ENCODE data around the genes BRD2 and SLC39A7.

DNA sequence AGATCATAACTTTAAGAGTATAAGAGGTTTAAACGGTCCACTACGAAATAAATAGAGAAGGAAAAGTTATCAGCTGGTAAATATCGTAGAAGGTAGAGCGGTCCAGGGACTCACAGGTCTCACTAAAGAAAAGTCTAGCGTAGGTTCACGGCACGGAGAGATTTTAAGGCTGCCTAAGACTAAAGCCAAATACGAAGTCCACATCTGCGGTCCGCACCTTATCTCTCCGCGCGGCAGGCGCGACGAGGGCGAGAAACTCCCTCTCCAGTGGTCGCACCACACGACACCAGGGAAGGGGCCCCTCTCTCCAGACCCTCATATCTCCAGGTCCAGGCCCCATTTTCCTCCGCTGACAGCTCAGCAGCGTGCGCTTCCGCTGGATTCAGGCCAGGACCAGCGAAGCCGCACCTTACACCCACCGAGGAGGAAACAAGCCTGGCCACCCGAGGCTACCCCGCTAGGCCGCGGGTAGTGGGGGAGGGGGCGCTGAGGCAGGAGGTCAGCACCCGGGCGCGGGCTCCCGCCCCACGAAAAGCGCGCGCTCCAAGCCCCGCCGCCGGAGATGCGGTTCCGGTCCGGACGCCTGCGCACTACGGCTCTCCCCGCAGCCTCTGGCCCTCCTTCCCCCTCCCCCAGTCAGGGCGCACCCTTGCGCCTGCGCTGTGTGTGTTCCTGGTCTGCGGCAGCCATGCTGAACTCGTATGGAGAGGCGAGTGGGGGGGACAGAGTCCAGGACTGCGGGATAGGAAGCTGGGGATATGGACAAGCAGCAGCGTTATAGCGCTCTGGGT lies at the start of gene BRD2:
Gene BRD2, plus strand, starts transcription at position 667 of the 791 bp plus-strand sequence.
- PRO-cap = bidirectional peak, plus-strand start at position 639 of the sequence, minus-strand start at position 564 of the sequence
- RAMPAGE, long total RNA, 4 experiments = start-site peak on the minus strand in 2 of 4 experiments, centred at positions 558 to 581 of the sequence, 9 to 39 reads per replicate

DNA sequence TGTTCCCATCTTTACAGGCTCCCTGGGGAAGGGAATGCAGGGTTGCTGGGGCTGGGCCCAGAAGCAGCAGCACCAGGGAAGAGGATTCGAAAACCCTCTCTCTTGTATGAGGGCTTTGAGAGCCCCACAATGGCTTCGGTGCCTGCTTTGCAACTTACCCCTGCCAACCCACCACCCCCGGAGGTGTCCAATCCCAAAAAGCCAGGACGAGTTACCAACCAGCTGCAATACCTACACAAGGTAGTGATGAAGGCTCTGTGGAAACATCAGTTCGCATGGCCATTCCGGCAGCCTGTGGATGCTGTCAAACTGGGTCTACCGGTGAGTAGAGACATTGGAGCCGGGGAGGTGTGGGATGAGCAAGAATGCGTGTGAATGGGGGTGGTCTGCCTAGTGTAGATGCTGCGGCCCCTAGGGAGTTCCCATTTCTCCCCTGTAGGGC lies 6.1 kb downstream of the BRD2 start:
- PRO-cap = no peak
- RAMPAGE, long total RNA, 4 experiments = no peak in any of the 4 experiments

GRCh38 chr6:32977613-32978418 lies 9.4 kb downstream of the BRD2 start:
- PRO-cap = no peak
- RAMPAGE, long total RNA, 4 experiments = start-site peak on the plus strand in 1 of 4 experiments, at chr6:32978173-32978178 at its widest, 28 reads per replicate

DNA sequence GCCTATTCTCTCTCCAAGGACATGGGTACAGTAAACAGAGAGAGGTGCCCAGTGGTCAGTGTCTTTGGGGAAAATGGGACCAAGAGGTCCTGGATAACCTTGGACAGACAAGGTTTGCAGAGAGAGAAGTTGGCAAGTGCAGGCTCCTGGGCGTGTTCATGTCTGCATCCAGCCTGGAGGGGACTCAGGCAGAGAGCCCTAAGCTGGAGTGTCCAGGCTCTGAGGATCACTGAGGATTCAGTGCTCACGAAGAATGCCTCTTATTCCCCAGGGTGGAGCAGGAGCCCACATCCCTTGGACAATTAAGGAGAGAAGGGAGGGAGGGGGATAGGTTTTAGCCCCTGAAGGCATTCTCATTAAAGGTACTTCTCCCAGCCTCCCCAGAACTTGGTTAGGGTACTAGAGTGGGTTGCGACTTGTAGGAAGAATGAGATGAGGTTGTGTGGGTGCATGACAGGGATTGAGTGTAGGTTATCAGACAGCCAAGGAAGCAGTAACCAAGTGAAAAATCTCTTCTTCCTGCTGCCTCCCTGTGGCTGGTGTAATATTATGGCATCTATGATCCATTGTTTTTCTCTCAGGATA lies 623 bp downstream of the HLA-DPB1 start:
- PRO-cap = no peak
- RAMPAGE, long total RNA, 4 experiments = no peak in any of the 4 experiments

DNA sequence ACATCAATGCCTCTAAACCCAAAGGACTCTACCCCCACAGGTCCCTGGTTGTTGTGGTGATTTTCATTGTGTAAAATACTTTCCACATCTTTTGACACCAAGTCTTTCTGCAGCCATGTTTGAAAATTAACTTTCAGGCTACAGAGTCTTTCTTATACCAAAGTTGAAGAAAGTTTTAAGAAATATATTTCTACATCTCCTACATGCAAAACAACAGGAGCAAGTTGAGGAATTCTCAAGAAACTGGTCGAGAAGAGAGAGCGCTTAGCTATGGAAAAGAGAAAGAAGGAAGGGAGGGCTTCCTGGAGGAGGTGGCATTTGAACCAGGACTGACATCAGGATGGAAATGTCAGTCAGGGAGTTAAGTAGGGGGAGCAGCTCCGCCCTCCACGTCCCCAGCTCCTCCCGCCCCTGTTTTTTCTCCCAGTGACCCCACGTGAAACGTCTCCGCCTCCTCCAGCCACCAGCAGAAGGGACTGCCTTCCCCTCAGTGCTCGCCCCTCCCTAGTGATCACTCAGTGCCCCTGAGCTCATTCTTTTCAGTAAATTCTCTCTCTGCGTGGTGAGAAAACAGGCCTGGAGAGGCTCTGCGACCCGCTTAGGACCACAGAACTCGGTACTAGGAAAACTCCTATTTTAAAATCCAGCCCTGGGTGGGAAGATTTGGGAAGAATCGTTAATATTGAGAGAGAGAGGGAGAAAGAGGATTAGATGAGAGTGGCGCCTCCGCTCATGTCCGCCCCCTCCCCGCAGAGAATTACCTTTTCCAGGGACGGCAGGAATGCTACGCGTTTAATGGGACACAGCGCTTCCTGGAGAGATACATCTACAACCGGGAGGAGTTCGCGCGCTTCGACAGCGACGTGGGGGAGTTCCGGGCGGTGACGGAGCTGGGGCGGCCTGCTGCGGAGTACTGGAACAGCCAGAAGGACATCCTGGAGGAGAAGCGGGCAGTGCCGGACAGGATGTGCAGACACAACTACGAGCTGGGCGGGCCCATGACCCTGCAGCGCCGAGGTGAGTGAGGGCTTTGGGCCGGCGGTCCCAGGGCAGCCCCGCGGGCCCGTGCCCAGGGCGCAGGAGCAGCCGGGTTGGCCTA lies 4.5 kb downstream of the HLA-DPB1 start:
- PRO-cap = bidirectional peak, plus-strand start at position 507 of the sequence, minus-strand start at position 334 of the sequence; bidirectional peak, plus-strand start at position 953 of the sequence, minus-strand start at position 915 of the sequence
- RAMPAGE, long total RNA, 4 experiments = start-site peak on the plus strand in 2 of 4 experiments, centred at positions 845 to 909 of the sequence, 14 to 27 reads per replicate; start-site peak on the minus strand in 1 of 4 experiments, centred at position 810 of the sequence, 36 reads per replicate

DNA sequence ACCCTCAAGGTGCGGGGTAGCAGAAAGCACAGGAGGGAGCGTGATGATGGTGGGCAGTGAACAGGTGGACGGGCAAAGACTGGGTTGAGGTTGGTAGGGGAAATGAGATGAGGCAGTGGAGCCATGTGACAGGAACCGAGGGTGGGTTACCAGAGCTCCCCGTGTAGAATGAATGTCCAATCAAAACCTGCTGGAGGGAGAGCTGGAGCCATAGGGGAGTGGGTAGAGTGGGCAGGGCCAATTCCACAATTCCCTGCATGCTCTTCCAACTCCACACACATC lies 38.0 kb downstream of the HLA-DPB1 start:
- PRO-cap = no peak
- RAMPAGE, long total RNA, 4 experiments = no peak in any of the 4 experiments

DNA sequence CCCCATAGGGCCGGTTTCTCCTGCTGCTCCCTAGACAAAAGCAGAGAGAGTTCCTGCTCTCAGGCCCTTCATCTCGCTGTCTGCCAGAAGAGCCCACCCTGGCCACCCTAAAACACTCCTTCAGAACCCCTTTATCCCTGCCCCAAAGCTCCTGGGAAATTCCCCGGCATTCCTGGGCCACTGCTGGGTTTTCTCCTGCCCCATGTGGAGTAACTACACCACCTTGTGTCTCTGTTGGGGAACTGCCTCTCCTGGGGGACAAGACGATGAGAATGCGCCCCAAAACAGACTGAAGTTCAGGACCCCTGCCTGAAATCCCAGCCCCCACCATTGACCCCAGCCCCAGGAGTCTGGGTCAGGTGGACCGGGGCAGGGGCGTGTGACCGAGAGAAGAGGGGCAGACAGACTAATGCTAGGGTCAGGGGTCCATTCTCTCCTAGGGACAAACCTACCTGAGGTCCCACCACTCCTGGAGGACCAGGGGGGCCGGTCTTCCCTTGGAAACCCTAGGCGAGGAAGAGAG lies 19.6 kb downstream of the COL11A2 start:
- PRO-cap = no peak
- RAMPAGE, long total RNA, 4 experiments = no peak in any of the 4 experiments

GRCh38 chr6:33200580-33201100 lies at the start of gene SLC39A7:
SLC39A7 (plus strand) TSS chr6:33200867.
- PRO-cap = bidirectional peak, plus-strand start at chr6:33200869, minus-strand start at chr6:33200708
- RAMPAGE, long total RNA, 4 experiments = start-site peak on the plus strand in 4 of 4 experiments, at chr6:33200869-33200932 at its widest, 223 to 1,214 reads per replicate; start-site peak on the minus strand in 1 of 4 experiments, at chr6:33200803-33200874 at its widest, 7 reads per replicate

DNA sequence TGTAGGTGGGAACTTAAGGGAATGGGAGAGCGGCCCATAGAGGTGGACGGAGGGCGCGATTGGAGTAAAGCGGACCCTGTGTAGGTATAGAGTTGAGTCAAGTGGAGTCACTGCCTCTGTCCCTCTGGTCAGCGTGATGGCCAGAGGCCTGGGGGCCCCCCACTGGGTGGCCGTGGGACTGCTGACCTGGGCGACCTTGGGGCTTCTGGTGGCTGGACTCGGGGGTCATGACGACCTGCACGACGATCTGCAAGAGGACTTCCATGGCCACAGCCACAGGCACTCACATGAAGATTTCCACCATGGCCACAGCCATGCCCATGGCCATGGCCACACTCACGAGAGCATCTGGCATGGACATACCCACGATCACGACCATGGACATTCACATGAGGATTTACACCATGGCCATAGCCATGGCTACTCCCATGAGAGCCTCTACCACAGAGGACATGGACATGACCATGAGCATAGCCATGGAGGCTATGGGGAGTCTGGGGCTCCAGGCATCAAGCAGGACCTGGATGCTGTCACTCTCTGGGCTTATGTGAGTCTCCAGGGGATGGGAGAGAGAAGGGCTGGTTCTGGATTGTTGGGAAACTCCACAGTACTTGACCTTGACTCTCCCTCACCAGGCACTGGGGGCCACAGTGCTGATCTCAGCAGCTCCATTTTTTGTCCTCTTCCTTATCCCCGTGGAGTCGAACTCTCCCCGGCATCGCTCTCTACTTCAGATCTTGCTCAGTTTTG lies 618 bp downstream of the SLC39A7 start:
- PRO-cap = no peak
- RAMPAGE, long total RNA, 4 experiments = no peak in any of the 4 experiments

GRCh38 chr6:33203690-33204624 lies 498 bp upstream of the HSD17B8 start:
- PRO-cap = no peak
- RAMPAGE, long total RNA, 4 experiments = no peak in any of the 4 experiments

DNA sequence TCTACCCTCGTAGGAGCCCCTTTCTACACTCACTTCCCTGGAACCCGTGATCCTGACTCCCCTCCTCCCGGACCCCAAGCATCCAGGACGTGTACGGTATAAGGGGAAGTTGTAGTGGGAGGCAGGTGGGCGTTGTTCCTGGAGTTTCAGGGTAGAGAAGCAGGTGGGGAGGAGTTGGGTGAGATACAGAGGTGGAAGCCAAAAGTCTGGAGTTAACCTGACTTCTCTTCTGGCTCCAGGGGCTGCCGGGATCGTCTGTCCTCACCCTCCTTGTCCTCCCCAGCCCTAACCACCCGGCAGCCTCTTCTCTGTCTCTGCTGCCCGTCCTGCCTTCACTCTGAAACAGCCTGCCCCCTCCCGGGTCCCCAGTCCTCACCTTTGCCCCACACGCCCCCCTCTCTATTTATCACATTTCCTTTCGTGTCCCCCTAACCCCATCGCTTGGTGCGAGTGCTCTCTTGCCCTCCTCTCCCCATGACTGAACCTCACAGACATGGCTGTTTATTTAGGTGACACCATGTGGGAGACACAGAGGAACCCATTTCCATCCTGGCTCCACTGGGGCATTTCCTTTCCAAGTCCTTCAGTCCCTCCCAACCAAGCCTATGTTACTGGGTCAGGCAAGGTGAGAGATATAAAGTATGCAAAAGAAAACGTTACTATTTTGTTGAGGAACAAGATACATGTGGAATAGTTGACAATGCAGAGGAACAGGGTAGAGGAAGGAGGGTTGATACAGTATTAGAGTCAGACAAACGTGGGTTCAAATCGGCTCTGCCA lies 5.7 kb downstream of the RING1 start:
- PRO-cap = no peak
- RAMPAGE, long total RNA, 4 experiments = no peak in any of the 4 experiments

GRCh38 chr6:33280363-33281240 lies 3.7 kb downstream of the B3GALT4 start:
- PRO-cap = no peak
- RAMPAGE, long total RNA, 4 experiments = no peak in any of the 4 experiments

- PRO-cap = bidirectional peak, plus-strand start at chr6:33298169, minus-strand start at chr6:33297977
- RAMPAGE, long total RNA, 4 experiments = start-site peak on the minus strand in 1 of 4 experiments, at chr6:33297954-33298005 at its widest, 89 reads per replicate
These were observed 1.0 kb downstream of the RGL2 start for GRCh38 chr6:33297825-33298040.

DNA sequence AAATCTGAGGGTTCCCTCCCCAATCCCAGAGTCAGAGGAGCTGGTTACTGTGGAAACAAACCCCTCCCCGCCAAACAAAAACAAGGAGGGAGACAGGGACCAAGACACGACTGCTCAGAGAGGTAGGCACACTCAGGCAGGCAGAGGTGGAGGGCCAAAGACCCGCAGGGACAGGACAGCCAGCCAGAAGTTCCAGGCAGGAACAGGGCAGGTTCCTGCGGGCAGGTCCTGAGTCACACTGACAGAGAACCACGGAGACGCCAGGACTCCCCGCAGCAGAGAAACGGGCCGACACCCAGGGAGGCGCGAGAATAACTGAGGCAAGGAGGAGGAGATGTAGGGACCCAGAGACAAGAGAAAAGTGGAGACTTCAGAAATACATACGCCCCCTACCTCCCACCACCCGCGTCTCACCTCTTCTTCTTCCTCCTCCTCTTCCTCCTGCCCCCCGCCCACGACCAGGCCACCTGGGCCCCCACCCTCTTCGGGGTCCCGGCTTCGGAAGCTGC lies 647 bp downstream of the RGL2 start:
- PRO-cap = bidirectional peak, plus-strand start at position 129 of the sequence, minus-strand start outside the sequence; bidirectional peak, plus-strand start at position 244 of the sequence, minus-strand start at position 240 of the sequence
- RAMPAGE, long total RNA, 4 experiments = start-site peak on the plus strand in 2 of 4 experiments, centred at positions 119 to 172 of the sequence, 13 to 21 reads per replicate

DNA sequence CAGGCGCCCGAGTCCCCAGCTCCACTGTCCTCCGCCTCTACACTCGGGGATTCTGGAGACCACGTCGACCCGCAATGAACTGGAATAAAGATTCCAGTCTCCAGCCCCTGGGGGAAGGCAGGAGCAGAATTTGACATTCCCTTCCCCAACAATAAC lies 258 bp upstream of the RGL2 start:
- PRO-cap = no peak
- RAMPAGE, long total RNA, 4 experiments = no peak in any of the 4 experiments

DNA sequence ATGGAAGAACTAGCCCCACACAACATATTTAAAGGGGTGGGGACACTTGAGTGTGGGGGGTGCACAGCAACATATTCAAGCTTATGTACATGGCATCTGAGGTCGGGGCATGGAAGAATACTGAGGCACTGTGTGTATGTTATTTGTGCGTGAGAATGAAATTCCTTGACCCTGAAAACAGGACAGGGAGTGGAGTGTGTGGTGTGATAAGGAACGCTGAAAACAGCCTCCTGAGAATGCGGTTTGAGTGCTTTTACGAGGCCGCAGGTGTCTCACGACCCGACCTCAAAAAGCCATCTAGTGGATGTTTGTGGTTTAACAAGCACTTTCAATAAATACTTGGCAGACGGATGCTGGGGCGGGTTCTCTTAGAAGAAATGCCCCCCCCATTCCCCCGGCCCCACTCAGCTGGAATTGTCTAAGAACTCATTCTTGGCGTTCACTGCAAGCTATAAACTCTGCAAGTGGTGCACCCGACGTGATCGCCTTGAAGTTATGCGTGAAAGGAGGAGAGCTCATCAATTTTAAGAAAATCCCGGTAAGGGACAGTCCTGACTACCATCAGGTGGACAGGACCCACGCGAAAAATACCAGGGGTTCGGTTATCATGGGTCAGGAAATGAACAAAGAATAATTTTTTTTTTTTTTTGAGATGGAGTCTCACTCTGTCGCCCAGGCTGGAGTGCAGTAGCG lies 16.2 kb upstream of the SMIM40 start:
- PRO-cap = no peak
- RAMPAGE, long total RNA, 4 experiments = no peak in any of the 4 experiments

GRCh38 chr6:33412129-33412980 lies 1.5 kb downstream of the PHF1 start:
- PRO-cap = no peak
- RAMPAGE, long total RNA, 4 experiments = no peak in any of the 4 experiments

- PRO-cap = no peak
- RAMPAGE, long total RNA, 4 experiments = no peak in any of the 4 experiments
These were observed 1.2 kb downstream of the CUTA start for GRCh38 chr6:33416870-33417021.

- PRO-cap = unidirectional peak, plus-strand start at chr6:33418662
- RAMPAGE, long total RNA, 4 experiments = no peak in any of the 4 experiments
These were observed 565 bp upstream of the CUTA start for GRCh38 chr6:33418567-33418776.

DNA sequence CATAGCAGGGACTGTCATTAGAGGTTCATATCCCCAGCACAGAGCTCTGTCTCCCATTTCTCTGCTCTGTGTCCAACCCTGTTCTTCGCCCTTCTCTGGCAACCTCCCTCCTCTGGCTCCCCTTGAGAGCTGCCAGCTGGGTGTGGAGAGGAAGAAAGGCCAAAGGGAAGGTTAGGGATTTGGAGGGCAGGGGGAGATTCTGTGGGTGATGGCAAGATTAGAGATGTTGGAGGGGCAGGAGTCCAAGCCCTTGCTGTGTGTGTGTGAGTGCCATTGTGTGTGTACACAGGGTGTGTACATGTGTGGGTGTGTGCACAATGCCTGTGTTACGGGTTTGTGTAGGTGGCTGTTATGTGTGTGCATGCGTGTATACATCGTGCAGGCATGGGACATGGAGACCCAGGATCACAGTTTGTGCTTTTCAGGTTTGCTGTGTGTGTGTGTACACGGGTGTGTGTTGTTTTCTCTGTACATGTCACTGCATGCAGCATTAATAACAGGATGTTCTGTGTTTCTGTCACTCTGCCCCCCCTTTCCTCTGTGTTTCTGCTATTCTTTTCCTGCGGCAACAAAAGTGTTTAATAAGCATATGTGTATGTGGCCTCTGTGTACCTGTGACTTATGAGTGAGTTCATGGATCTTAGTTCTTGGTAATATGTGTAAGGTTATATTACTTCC lies 9.6 kb downstream of the SYNGAP1 start:
- PRO-cap = unidirectional peak, minus-strand start at position 414 of the sequence
- RAMPAGE, long total RNA, 4 experiments = no peak in any of the 4 experiments